ENCODE measurements around a stretch of chr10.

DNA sequence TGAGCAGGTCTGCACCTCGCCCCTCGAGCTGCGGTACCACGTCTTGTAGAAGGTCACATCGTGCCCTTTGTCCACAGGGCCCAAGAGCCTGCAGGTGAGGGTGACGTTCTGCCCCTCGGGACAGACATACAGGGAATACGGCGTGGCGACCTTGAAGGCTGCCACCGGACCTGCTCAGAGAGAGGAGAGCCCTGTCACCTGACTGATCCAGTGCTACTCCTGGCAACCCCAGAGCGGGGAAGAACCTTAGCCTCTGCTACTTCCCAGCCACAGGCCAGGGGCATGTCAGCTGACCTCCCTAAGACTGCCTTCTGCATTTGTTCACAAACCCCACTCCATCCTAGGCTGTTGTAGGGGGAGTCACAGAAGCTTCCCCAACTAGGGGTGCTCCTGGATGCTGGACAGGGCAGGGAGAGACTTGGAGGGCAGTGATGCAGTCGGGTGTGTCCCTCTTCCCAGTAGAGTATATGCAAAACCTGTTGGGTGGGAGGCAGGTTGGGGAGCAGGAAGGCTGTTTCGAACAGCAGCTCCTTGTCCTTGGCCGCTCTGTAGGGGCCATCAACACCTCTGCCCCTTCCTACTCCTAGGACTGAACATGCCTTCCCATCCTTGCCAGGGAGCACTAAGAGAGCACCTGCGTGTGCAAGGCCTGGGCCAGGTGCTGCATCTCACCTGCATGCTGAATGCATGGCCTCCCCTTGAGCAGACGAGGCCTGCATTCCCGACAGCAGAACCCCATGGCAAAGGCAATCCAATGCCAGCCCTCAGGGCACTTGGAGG is 11.3 kb downstream of the VSIR start:
- RRBS, result no CpG with 5 or more reads among the region's 18 CpGs

GRCh38 chr10:71766921-71767544 is 6.3 kb downstream of the VSIR start:
- RRBS, result no CpG with 5 or more reads among the region's 10 CpGs

- RRBS, result no CpG with 5 or more reads among the region's 7 CpGs
Observed at GRCh38 chr10:71853837-71854378, 2.9 kb upstream of the PSAP start.

DNA sequence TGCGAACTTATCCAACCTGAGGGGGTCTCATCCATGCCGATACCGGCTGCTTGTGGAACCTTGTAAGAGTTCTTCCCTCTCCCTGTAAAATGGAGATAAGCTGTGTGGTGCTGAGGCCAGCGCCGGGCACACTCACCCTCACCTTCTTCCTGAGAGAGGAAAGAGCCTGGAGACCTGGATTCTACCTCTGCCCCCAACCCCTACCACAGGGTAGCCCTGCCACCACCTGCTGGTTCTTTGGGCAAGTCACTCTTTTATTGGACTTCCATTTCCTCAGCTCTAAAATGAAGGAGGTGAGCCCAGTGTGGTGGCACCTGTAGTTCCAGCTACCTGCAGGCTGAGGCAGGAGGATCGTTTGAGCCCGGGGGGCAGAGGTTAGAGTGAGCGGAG is 38.4 kb upstream of the PSAP start:
- RRBS, result 50% methylated on average over 3 of the region's 8 CpGs

DNA sequence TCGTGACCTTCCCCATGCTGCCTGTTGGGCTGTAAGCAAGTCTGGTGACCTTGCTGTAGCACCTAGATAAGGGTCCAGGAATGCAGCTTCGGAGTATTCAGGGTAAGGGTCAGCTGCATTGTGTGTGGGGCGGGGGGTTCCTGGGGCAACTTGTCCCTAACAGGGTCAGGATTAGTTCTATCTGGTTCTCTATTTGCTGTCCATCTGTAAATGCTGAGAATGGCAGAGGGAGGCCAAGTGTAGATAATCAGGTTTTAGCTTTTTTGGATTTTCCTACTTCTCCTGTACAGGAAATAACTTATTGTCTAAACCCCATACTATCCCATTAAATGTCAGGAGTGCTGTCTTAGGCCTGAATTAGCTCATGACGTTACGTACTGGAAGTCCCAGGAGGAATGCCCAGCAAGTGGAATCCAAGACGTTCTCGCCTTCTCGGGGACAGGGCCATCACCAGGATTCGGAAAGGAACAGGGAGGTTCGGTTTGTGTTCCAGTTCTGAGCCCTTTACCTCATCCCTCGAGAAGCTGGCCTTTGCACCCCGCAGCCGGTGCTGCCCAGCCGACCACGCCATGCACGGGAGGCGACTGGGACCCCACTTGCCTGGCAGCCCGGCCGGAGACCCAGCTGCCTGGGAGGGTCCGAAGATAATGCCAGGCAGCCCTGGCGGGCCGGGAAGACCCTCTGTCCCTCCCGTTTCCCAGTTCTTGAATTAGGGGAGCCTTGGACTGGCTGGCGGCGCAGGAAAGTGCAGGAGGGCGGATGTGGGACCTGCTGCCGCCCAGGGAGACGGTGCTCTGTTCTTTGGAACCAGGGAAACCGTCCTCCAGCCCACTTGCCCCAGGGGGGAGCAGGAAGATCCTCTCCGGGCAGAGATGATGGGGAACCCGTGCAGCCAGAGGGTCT is 906 bp upstream of the CHST3 start:
- RRBS, result 9% methylated on average over 12 of the region's 31 CpGs

DNA sequence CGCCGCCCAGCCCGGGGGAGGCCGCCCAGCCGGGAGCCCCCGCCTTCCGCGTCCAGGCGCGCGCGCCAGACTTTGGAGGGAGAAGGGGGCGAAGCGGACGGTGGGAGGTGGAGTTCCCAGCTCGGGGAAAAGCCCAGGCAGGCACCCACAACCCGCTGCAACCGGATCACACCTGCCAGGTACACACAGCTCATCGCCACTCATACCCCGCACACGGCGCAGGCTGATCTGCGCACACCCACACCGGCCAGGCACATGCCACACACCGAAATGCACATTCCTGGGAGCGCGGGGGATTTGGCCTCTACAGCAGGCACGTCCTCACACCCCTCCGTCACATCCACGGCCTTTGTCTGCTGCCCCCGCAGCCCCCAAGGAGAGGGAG is 519 bp downstream of the CHST3 start:
- RRBS, result 5% methylated on average over 6 of the region's 31 CpGs

DNA sequence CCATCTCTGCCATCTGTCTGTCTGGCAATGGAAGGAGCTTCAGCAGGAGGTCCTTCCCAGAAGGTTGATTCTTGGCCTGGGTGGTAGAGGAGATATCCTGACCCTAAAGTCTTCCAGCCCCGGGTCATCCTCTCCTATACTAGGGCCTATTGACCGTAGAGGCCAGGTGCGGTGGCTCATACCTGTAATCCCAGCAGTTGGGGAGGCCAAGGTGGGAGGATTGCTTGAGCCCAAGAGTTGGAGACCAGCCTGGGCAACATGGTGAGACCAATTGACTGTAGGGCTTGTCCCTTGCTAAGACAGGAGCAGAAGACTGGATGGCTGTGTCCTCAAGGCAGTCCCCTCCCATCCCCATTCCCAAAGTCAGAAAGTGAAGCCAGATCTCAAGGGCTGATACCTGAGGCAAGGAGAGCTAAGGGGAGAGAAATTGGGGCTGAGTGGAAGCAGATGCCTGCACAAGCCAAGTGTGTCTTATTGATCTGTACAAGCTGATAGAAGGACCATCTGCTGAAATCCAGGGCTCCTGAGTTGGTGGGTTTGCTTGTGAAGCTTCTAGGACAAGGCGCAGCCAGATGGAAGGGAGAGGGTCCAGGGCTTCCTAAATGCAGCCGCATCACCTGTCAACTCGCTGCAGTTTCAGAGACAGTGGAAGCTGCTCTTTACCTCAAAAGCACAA is 48.1 kb downstream of the CHST3 start:
- RRBS, result no CpG with 5 or more reads among the region's 6 CpGs

DNA sequence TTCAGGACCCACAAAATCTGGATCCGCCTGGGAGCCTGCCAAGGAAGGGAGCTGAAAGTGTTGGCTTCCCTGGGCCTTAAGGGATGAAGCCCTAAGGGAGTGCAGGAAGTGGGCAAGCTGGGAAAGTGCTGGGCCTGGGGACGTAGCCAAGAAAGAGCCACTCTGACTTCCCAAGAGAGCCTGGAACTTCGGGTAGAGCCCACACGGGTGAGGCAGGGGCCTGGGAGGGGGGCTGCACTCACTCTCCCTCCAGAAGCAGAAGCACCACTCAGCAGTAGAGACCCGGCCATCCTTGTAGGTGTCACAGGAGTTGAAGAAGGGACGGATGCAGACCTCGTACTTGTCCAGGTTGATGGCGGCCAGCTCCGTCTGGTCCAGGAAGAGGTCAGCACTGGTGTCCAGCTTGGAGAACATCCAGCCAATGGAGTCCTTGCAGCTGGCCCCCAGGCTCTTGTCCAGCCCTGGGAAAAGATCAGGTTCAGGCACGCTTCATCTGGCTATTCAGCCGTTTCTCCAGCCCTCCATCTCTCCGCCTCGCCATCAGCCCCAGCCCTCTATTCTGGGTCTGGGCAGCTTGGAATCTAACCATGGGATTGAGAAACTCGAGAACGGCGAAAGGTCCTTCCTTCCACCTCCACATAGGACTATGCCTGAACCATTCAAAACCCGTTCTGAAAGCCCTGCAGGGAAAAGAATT is 21.5 kb downstream of the SPOCK2 start:
- RRBS, result no CpG with 5 or more reads among the region's 17 CpGs

- RRBS, result 91% methylated on average over 4 of the region's 12 CpGs
Observed at GRCh38 chr10:72084029-72084641, 4.2 kb downstream of the SPOCK2 start.

- RRBS, result no CpG with 5 or more reads among the region's 4 CpGs
Observed at GRCh38 chr10:72095928-72096662, 7.7 kb upstream of the SPOCK2 start.

DNA sequence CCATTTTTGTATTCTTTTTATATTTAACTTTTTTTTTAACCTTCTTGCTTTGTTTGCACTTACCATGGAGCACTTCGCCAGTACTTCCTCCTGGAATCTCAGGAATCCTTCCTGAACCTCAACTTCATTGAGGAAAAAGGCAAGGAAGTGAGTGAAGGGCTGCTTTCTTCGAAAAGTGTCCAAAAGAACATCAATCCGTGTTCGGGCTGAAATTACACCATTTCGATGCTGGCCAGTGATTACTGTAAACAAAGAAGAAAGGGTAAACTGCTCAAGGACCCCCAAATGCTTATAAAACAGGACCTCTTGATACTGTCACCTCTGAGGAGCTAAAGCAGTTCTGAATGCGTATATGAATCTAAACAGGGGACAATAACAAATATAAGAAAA is 19.1 kb upstream of the ANAPC16 start:
- RRBS, result no CpG with 5 or more reads among the region's 6 CpGs

DNA sequence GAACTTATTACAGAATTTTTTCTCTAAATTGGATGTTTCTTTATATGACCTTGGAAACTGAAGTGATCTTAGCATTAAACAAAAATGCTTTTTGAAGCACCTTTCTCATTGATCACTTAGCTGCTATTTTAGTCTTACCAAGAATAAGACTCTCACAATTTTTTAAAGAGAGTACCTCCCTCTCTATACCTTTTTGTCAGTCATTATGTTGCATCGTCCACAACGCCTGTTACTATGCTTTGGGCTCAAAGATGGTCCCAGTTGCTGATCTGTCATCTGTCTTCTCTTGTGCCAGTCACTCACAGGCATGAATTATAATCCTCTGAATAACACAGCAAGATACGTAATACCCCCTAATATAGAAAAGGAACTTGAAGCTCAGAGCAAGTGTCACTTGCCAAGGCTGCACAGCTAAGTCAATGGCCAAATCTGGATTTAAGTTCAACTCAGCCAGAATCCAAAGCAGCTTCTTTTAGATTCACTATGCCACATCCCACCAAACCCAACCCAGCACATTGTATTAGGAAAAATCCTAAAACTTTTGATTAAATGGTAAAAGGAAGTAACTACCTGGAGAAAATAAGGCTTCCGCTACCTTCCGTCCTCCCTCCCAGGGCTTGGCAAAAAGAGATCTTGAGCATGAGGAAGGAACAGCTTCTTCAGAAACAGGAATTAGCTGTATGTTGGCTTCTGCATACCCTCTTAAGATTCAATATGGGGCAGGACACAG is 19.9 kb upstream of the ASCC1 start:
- RRBS, result no CpG with 5 or more reads among the region's 5 CpGs

DNA sequence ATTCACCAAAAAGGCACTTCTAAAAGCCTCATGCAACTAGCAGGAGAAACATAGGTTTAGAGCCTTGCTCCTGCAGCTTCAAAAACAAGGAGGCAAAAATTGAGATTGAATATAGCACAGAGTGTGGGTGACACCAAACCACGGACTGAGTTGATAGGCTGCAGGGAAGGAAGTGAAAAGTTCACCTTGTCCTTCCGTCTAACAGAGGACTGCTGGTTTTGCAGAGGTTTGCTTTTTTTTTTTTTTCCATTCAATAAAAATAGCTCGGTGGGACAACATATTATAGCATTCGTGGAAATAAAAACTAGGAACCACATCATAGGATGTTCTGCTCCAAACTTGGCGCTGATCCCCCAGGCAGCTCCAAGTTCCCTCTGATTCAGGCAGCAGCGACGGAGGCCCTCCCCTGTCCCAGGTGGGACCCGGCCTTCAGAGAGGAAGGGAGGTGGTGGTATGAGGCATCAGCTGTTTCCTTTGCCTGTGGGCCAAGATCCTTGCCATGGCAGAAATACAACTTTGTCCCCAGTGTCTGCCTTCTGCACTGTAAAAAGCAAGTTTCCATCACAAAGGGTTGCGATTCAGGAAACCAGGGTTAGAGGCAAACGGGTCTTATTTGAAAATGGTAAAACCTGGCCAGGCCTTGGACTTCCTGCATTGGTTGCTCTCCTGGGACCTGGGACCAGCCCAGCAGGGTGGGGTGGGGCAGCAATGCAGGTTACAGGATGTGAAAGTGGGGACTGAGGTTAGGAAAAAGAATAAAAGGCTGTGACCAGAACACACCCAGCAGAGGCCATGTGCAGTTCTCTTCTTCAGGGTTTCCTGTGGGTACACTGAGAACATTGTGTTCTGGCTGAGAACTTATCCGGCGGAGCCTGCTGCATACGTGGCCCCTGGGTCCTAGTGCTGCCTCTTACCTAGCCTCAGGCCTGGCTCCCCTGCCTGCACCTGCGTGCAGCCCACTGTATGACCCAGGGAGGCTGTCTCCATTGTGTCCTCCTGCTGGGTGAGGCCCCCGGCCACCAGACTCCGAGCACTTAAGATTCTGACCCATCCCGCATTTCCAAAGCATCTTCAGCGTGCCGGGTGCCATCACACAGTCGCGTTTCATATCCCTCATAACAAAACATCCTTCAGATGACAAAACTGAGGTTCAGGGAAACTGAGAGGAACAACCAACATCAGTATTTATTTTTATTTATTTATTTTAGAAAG is 25.2 kb upstream of the DDIT4 start:
- RRBS, result 91% methylated on average over 5 of the region's 21 CpGs

DNA sequence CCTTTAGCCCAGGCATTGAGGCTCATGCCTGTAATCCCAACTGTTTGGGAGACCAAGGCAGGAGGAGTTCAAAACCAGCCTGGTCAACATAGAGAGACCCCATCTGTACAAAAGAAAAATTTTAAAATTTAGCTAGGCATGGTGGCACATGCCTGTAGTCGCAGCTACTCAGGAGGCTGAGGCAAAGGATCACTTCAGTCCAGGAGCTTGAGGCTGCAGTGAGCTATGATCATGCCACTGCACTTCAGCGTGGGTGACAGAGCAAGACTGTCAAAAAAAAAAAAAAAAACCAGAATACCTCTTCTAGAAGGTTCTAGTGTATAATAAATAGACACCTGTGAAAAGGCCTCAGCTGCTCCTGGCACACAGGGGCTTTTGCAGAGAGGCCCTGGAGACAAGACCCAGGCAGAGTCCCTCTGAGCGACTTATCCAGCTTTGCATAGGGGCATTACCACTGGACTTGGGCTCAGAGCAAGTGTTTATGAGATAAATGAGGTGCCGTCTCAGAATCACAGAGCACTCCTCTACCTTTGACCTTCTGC is 19.2 kb upstream of the DDIT4 start:
- RRBS, result no CpG with 5 or more reads among the region's 4 CpGs

GRCh38 chr10:72278376-72279135 is 4.8 kb downstream of the DDIT4 start:
- RRBS, result no CpG with 5 or more reads among the region's 6 CpGs

DNA sequence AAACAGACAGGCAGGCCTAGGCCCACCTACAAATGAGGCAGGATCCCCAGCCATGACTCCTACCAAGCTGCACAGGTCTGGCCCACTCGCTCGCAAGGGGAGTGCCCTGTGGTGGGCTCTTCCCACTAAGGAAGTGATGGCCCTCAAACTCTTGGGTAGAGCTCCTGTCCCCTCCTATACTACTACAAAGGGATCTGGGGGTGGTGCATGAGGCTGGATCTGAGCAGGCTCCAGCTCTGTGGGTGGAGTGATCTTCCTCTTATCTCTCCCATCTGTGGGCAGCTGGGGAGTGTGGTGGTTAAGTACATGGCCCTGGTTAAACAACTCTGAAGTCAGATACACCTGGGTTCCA is 17.2 kb downstream of the DDIT4 start:
- RRBS, result no CpG with 5 or more reads among the region's 2 CpGs

DNA sequence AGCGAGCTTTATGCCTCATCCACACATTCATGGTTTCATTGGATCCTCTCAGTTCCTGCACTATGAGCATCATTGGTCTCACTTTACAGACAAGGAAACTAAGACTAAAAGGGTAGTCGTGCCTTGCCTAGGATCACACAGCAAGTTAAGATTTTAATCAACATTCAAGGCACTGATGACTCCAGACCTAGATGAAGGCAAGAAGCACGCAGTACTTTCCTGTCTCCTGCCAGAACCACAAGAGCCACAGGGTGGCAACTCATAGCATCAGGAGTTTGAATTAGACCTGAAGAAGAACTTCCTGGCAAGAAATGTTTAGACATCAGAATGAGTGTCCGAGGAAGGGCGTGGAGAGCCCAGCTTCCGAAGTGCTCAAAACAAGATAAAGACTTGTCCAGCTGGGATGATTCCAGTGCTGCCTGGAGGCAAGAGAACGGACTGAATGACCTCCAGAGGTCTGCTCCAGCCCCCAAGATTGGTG is 31.8 kb downstream of the DDIT4 start:
- RRBS, result no CpG with 5 or more reads among the region's 7 CpGs

- RRBS, result no CpG with 5 or more reads among the region's 10 CpGs
Observed at GRCh38 chr10:72316899-72317514, 37.7 kb downstream of the DNAJB12 start.

GRCh38 chr10:72344954-72345170 is 9.9 kb downstream of the DNAJB12 start:
- RRBS, result no CpG with 5 or more reads among the region's 4 CpGs

Measured in AG08470 (cell line).